ENCODE results near the gene HOXB1.

GRCh38 chr17:48472393-48472732 is 42.3 kb upstream of the SKAP1 start:
- RRBS: no CpG with 5 or more reads among the region's 2 CpGs

GRCh38 chr17:48530714-48531313 is at the start of gene HOXB1:
Gene HOXB1, minus strand, starts transcription at chr17:48531011.
- RRBS: no CpG with 5 or more reads among the region's 26 CpGs

DNA sequence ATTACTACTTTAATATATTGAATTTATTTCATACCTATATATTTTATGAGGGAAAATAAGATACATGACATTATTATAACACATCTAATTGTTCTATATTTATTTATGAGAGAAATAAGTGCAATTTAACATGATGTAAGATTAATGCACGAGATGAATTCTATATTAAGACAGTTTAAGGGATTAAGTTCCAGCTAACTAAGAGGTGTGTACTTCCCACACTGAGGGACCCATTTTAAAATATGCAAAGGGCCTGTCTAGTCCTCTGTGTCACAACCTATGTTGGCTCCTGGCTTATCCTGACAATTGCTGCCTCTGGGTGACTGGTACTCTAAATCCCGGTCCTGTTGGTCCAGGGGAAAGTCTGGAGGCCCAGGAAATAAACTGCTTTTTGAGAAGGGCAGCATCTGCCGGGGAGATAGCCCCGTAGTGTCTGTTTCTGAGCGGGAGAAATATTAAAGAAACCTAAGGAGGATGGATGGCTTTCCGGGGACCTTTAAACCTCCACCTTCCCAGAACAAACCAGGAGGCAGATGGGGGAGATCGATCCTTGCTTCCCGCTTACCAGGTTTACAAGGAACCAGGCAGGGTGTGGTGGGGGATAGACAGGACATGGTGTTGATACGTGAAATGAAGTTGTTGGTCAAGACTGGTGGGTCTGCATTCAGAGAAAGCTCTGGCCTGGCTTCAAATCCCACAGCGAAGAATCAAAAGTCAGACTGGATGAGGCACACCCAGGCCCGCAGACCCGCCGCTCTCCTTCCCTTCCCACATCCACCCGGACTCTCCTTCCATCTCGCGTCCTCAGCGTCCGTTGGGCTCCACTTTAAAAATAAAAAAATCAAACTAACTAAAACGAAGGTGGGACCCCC is 3.9 kb downstream of the HOXB2 start:
- RRBS: 58% methylated on average over 5 of the region's 19 CpGs

DNA sequence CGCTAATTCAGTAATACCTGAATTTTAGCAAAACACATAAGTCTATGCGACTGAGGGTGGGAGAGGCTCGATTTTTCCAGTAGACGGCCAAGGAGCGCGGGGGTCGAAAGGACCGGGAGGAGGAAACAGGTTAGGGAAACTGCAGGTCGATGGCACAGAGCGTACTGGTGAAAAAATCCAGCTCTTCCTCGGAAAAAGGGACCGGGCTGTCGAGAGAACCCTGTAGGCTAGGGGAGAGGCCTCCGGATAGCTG is 2.0 kb downstream of the HOXB2 start:
- RRBS: 4% methylated on average over 6 of the region's 14 CpGs

DNA sequence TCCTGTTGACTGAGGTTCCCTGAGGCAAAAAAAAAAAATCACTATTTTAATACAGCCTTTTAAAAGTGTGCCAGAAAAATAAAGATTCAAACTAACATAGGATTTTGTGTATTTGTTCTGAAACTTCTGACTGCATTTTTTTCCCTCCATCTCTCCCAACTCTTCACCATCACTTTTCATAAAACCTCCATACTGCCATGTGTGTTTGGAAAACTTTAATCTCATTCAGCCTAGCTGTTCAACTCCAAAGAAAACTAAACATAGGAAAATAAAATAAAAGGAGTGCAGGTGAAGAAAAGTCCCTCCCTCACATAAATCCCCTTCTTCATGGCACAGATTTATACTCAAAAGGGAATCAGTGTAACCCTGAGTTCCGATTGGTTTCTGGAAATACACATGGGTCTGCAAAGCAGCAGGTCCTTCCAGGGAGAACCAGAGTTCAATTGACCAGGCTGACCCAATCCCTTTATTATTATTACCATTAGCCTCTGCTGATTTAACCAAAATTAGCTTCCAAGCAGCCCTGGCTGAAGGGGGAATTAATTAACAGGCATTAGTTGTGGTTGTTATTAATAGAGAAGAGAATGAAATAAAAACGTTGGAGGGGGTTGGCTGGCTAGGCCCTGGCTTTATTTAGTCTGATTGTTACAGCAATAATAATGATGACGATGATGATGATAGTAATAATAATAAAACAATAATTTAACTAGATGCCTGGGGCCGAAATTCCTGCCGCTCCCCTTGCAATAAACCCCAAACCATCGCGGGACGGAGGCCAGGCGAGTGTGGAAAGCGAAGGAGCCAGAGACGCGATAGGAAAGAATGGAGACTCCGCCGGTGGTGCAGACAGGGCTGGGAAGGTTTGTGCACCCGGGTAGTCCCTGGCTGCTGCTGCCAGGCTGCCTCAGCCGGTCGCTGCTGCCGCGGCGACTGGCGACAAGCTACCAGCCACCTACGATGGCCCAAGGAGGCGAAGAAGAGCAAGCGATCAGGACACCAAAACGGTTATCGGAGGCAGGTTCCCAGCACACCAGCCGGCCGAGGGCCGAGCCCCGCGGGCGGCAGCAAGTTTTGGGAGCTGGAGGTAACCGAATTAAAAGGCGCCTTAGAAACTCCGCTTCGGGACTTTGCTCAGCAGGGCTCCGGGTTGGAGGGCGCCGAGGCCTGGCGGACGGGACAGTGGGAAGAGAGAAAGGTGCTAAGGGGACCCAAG is 9.2 kb upstream of the HOXB2 start:
- RRBS: no CpG with 5 or more reads among the region's 41 CpGs

DNA sequence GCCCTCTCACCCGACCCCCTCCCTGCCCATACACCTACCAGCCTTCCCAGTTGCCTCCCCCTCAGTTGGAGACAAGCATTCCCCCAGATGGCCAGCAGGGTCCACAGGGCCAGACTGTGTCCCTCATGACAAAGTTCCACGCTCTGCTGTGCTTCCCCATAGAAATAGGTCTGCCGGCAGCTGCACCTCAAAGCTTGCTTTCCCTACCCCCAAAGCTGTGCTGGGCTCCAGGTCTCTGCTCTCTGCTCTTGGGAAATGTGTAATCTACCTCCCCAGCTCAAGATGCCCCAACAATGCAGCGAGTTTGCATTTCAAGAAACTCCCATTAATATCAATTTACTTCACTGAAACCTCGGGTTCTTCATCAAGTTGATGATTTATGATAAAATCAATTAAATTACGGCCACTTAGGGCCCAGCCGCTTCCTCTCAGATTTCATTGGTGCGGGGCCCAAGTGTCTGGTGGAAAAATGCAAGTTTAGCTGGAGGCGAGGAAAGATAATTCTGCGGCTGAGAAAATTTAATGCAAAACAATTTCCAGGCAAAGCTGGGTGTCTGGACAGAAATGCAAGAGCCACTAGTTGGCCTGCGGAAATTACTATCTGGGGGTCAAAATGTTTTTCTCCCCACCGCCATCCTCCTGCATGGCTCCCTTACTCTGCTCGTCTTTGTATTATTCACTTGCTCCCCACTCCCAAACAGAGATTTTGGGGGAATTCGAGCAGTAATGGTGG is 15.7 kb downstream of the HOXB4 start:
- RRBS: no CpG with 5 or more reads among the region's 14 CpGs

DNA sequence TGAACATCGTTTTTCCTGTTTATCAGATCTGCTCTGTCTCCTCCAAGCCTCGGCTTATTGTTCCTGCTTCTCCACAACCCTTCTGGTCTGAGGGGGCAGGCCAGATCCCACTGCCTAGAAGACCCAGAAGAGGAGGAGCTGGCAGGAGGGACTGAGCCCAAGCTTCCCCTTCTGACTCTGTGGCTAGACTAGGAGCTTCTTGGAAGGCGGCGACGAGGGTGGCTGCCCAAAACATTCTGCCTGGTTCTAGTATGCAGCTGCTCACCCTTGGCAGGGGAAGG is 5.2 kb upstream of the HOXB5 start:
- RRBS: no CpG with 5 or more reads among the region's 5 CpGs

DNA sequence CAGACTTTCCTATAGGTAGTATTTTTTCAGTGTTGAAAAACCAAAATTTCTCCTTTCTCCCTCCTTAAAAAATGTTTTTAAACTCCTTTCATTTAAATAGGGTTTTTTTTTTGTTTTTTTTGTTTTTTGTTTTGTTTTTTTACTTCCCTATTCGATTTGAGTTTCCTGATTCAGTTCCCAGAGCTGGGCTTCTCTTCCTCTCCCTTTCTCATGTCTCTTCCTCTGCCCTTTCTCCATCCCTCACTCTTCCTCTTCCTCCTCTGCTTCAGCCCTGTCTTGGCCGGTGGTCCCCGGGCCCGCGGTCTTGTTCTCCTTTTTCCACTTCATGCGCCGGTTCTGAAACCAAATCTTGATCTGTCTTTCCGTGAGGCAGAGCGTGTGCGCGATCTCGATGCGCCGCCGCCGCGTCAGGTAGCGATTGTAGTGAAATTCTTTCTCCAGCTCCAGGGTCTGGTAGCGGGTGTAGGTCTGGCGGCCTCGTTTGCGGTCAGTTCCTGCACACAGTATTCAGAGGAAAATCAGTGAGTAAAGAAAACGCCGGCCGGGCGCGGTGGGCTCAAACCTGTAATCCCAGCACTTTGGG is 2.9 kb upstream of the HOXB6 start:
- RRBS: no CpG with 5 or more reads among the region's 27 CpGs

- RRBS: no CpG with 5 or more reads among the region's 2 CpGs
Measured at GRCh38 chr17:48610024-48610161, 924 bp downstream of the HOXB7 start.

GRCh38 chr17:48621435-48622006 is 4.6 kb downstream of the HOXB9 start:
- RRBS: 75% methylated on average over 11 of the region's 36 CpGs

GRCh38 chr17:48671594-48672104 is 45.5 kb upstream of the HOXB9 start:
- RRBS: no CpG with 5 or more reads among the region's 21 CpGs

DNA sequence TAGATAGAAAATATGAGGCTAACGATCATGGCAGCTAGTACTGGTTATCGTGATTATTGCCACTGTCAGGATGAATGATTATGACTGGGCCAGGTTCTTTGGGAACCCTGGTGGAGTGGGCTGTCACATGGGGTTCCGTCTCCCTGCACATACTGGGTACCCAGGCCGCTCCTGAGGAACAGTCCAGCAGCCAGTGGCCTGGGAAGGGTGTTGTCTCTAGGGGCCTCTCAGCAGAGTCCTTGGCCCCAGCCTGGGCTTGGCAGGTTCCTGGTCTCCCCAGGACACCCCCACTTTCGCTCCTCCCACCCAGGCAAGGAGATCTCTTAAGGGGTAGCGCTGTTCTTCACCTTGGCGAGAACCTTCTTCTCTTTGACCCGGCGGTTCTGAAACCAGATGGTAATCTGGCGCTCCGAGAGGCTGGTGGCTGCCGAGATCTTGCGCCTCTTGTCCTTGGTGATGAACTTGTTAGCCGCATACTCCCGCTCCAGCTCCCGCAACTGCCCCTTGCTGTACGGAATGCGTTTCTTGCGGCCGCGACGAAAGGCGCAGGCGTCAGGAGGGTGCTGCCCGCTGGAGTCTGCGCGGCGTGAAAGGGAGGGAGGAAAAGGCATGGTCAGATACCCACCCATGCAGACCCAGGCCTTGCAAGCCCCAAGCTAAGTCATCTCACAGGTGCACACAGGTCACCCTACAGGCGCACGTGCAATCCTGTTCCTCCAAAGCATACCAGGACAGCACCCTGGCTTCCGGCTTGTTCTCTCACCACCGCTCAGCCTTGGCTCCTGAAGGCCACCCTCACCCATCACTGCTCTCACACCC is 1.9 kb downstream of the HOXB13 start:
- RRBS: no CpG with 5 or more reads among the region's 32 CpGs

GRCh38 chr17:48791688-48792048 is 25.4 kb downstream of the TTLL6 start:
- RRBS: no CpG with 5 or more reads among the region's 4 CpGs

GRCh38 chr17:48818087-48818956 is 1.3 kb upstream of the TTLL6 start:
- RRBS: no CpG with 5 or more reads among the region's 13 CpGs

DNA sequence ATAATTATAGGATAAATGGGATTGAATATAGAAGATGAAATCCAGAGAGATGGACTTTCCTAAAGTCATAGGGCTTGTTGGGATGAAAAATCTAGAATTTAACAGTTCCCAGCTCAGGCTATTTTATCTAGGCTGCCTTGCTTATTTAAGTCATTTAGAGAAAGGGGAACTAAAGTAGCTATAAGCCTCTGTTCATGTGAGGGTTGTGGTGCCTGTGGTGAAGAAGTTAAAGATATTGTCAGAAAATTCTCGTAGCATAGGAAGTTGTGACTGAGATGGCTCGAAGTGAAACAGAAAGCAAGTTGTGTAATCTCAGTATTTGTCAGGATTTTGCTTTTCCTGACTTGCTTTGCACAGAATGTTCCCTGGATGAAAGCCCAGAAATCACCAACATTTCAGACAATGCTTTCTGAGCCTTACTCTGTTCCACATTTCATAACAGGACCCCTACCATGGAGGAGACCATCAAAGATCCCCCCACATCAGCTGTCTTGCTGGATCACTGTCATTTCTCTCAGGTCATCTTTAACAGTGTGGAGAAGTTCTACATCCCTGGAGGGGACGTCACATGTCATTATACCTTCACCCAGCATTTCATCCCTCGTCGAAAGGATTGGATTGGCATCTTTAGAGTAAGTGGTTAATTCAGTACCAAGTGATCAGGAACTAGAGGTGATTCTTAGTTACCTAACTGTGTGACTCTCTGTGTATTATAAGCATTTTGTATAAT is 10.6 kb downstream of the CALCOCO2 start:
- RRBS: no CpG with 5 or more reads among the region's 5 CpGs

- RRBS: no CpG with 5 or more reads among the region's 8 CpGs
Measured at GRCh38 chr17:48871559-48872035, 21.0 kb upstream of the ATP5MC1 start.

DNA sequence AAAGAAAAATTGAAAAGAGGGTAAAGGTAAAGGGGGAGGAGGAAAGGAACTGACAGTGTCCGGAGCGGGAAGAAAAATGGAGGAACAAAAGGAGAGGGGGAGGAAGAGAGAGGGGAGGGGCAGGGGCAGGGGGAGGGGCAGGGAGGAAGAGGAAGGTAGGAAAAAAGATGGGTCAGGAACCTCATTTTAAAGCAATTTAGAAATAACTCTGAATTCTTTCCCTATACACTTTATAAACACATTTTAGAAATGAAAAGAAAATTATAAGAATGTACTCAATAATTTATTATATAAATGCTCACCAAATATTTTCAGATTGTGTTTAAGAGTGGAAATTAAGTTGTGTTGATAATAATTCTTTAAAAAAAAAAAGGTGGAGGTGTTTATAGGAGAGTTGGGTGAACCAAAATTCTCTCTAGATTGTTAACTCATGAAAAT is 6.1 kb upstream of the IGF2BP1 start:
- RRBS: no CpG with 5 or more reads among the region's 2 CpGs

GRCh38 chr17:49015898-49016370 is 18.7 kb downstream of the IGF2BP1 start:
- RRBS: no CpG with 5 or more reads among the region's 6 CpGs

- RRBS: no CpG with 5 or more reads among the region's 3 CpGs
Measured at GRCh38 chr17:49101176-49101734, 31.3 kb upstream of the B4GALNT2 start.

GRCh38 chr17:49223429-49224431 is 6.9 kb downstream of the PHOSPHO1 start:
- RRBS: no CpG with 5 or more reads among the region's 56 CpGs

Measured in GM19239 (cell line).